GM12878 (cell line): ENCODE data around the genes CYP2C18, SORBS1 and ALDH18A1.

GRCh38 chr10:94683236-94684056 is at the start of gene CYP2C18:
Gene CYP2C18, plus strand, starts transcription at chr10:94683729.
- RAMPAGE, long total RNA: no peak
- RRBS, 2 experiments: no CpG with 5 or more reads among the region's 10 CpGs
CAGE:
- cytosol, long polyA minus RNA: no peak
- cytosol, long polyA plus RNA: no peak
- long polyA plus RNA: no peak
- nucleolus, long total RNA: no peak
- nucleus, long polyA plus RNA: no peak
- nucleus, long total RNA: no peak

GRCh38 chr10:94936872-94937307 is 1.6 kb upstream of the CYP2C9 start:
- RAMPAGE, long total RNA: no peak
- RRBS, 2 experiments: no CpG with 5 or more reads among the region's 2 CpGs
CAGE:
- cytosol, long polyA minus RNA: no peak
- cytosol, long polyA plus RNA: no peak
- long polyA plus RNA: no peak
- nucleolus, long total RNA: no peak
- nucleus, long polyA plus RNA: no peak
- nucleus, long total RNA: no peak

GRCh38 chr10:95066820-95068054 is 2.1 kb downstream of the CYP2C8 start:
- RAMPAGE, long total RNA: no peak
- RRBS, 2 experiments: no CpG with 5 or more reads among the region's 11 CpGs
CAGE:
- cytosol, long polyA minus RNA: no peak
- cytosol, long polyA plus RNA: no peak
- long polyA plus RNA: no peak
- nucleolus, long total RNA: no peak
- nucleus, long polyA plus RNA: no peak
- nucleus, long total RNA: no peak

DNA sequence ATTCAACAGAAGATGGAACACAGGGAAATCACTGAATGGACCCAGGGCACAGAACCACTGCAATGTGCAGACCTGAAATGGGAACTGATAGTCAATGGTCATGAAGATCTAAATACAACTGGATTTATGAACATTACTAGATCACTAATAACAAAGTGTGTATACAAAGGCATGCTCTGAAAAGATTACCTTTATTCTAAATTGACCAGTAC is 1.4 kb upstream of the CYP2C8 start:
- RAMPAGE, long total RNA: no peak
CAGE:
- cytosol, long polyA minus RNA: no peak
- cytosol, long polyA plus RNA: no peak
- long polyA plus RNA: no peak
- nucleolus, long total RNA: no peak
- nucleus, long polyA plus RNA: no peak
- nucleus, long total RNA: no peak

GRCh38 chr10:95277906-95278608 is 12.7 kb downstream of the PDLIM1 start:
- RAMPAGE, long total RNA: no peak
- RRBS, 2 experiments: no CpG with 5 or more reads among the region's 3 CpGs
CAGE:
- cytosol, long polyA minus RNA: no peak
- cytosol, long polyA plus RNA: no peak
- long polyA plus RNA: no peak
- nucleolus, long total RNA: no peak
- nucleus, long polyA plus RNA: no peak
- nucleus, long total RNA: no peak

DNA sequence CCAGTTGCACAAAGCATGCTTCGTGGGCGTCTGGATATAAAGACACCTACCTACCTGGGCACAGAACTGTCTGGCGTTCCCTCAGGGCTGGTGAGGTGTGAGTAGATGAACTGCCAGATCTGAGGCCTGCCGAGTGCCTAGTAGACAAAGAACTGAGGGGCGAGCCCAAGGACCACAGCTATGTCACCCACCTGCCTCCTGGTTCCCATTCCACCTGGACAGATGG is 4.9 kb upstream of the PDLIM1 start:
- RAMPAGE, long total RNA: no peak
- RRBS, 2 experiments: no CpG with 5 or more reads among the region's 5 CpGs
CAGE:
- cytosol, long polyA minus RNA: no peak
- cytosol, long polyA plus RNA: no peak
- long polyA plus RNA: no peak
- nucleolus, long total RNA: no peak
- nucleus, long polyA plus RNA: no peak
- nucleus, long total RNA: no peak

DNA sequence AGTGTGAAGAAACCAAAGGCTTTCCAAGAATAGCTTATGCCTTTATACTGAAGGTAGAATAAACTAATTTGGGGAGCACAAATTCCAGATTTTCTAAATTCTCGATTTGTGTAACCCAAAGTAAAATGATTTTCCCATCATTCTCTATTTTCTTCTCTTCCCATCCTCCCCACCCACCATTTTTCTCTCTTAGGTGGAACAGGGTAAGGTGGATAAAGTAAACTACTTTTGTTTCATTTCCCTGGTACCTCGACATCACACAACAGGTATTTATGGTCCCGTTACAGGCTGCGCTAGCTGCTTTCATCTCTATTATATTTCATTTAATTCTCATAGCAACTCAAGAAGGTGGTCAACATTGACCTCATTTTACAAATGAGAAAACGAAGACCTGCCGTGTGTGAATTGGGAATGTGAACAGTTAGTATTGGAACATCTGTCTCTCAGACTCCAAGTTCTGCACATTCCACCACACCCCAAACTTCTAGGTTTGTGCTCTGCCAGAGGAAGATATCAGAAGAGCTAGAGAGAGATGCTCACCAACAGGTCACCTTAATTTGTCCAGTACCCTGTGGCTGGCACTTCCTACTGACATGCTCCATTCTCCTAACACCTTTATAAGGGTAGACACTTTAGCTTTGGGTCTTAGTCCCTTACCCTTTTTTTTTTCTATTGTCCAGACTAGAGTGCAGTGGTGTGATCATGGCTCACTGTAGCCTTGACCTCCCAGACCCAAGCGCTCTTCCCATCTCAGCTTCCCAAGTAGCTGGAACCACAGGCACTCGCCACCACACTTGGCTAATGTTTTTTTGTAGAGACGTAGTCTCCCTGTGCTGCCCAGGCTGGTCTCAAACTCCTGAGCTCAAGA is 38.0 kb upstream of the PDLIM1 start:
- RAMPAGE, long total RNA: no peak
- RRBS, 2 experiments: no CpG with 5 or more reads among the region's 9 CpGs
CAGE:
- cytosol, long polyA minus RNA: no peak
- cytosol, long polyA plus RNA: no peak
- long polyA plus RNA: no peak
- nucleolus, long total RNA: no peak
- nucleus, long polyA plus RNA: no peak
- nucleus, long total RNA: no peak

DNA sequence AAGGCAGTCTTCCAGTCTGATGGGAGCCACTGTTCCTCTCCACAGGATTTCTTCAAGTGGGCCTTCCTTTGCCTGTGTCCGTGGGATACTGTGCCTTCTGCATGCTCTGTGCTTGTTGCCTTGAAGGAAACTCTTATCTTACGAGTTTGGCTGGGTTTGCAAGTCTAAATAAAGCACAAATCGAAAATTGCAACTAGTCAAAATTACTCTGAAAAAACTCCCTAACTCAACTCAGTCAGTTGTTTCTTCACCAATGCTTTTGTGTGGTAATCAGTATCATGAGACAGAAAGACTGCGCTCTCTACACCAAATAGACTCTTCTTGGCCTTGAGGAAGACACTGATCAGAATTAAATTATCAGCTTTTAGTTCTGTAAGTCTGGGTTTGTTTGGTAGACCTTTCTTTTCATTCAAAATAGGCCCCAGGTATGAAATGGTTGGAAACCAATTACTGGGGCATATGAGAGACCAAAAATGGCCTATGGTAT is 102.1 kb upstream of the PDLIM1 start:
- RAMPAGE, long total RNA: no peak
- RRBS, 2 experiments: no CpG with 5 or more reads among the region's 4 CpGs
CAGE:
- cytosol, long polyA minus RNA: no peak
- cytosol, long polyA plus RNA: no peak
- long polyA plus RNA: no peak
- nucleolus, long total RNA: no peak
- nucleus, long polyA plus RNA: no peak
- nucleus, long total RNA: no peak

DNA sequence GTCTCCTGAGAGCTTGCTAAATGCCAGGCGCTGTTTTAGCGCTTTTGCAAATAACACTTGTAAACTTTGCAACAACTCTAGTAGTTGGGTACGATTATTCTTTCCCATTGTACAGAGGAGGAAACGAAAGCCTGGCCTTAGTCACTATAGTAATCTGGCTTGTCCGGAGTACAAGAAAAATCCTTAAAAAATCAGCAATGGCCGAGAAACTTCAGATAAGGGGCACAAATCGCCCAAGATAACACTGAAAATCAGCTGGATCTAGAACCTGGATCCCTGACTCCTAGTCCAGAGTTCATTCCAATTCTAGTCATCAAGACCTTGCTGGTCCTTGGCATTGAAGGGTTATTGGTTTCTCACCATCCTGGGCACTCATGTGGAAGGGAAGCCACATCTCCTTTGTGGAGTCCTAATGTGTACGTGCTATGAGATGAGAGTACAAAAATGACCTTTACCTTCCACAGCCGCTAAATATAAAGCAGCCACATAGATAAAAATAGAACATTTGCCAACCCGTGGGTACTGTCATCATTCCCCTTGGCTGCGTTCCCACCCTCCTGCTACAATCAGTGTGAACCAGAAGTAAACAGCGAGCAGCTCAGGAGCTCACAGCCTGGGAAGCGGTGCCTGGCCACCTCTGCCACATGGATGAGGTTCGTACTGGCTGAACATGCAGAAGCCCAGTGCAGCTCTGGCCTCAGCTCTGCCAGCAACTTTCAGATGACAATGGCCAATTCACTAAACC is 115.9 kb upstream of the PDLIM1 start:
- RAMPAGE, long total RNA: no peak
- RRBS, 2 experiments: no CpG with 5 or more reads among the region's 14 CpGs
CAGE:
- cytosol, long polyA minus RNA: no peak
- cytosol, long polyA plus RNA: no peak
- long polyA plus RNA: no peak
- nucleolus, long total RNA: no peak
- nucleus, long polyA plus RNA: no peak
- nucleus, long total RNA: no peak

DNA sequence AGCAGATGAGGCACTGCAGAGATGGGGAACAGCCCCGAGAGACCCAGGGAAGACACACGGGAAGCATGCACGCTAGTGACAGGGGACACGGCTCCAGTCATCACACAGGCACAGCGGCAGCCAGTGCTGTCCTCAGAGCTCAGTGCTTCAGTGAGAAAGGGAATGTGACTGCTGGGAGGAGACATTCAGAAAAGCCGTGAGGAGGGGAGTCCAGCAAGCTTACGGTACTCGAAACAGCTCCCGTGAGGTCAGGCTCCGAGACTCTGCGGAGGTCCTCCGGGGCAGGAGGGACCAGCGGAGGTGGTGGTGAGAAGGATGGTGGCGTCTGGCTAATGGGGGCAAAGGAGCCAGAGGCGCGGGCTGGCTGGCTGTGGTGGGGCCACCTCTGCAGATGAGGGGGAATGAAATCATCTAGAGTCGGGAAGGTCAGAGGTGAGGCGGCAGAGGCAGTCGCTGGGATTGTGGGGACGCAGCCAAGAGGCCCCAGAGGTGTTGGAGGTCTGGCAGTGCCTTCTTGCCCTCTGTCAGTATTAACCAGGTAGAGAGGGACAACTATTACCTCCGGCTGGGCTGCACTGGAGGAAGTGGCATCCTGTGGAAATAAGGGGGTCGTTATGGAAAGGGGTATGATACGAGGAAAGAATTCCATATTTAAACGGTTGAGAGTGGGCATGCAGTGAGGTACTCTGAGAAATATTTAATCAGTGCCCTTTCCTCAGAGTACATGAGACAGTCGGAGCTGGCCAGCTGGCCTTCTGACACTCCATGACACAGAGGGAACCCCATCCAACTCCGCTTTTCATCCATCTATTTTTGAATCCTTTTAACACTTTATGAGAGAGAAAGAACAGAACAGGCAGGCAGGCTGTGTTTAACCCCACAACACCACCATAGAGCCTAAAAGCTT is 123.7 kb upstream of the PDLIM1 start:
- RAMPAGE, long total RNA: no peak
- RRBS, 2 experiments: no CpG with 5 or more reads among the region's 26 CpGs
CAGE:
- cytosol, long polyA minus RNA: no peak
- cytosol, long polyA plus RNA: no peak
- long polyA plus RNA: no peak
- nucleolus, long total RNA: no peak
- nucleus, long polyA plus RNA: no peak
- nucleus, long total RNA: no peak

DNA sequence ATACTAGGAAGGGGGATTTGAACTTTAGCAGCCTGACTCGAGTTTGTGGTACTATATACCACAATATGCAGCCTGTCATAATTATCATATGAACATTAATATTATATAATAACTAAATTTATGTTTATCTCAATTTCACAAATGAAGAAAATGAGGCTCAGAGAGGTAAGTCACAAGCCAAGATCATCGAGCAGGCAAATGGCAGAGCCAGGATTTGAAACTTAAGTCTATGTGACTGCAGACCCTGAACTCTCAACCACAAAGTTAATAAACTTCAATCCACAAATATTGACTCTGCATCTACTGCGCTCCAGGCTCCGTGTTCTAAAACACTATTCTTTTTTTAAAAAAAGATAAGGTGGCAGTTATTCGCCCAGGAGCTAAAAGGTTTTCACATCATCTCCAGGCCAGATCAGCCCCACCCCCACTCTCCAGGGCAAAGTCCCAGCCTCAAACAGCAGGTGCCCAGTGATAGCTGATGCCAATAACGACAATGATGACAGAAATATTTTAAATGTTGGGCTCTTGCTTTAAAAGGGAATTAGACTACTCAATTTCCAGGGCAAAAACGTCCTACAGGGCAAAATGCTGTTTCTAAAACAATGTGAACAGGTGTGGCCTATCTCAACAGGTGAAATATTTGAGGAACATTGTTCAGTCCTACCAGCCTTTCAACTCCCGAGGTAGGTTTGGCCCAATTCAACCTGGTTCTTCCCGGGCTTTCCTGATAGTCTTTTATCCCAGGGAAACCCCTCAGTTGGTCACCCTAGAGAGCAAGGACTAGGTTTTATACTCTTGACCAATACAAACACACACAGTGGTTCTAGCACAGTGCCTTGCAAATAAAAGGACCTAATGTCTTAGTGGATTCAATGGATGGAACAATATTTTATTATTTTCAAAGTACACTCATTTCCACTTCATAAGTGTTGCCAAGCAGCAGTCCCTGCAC is 85.2 kb downstream of the SORBS1 start:
- RAMPAGE, long total RNA: no peak
- RRBS, 2 experiments: no CpG with 5 or more reads among the region's 9 CpGs
CAGE:
- cytosol, long polyA minus RNA: no peak
- cytosol, long polyA plus RNA: no peak
- long polyA plus RNA: no peak
- nucleolus, long total RNA: no peak
- nucleus, long polyA plus RNA: no peak
- nucleus, long total RNA: no peak

DNA sequence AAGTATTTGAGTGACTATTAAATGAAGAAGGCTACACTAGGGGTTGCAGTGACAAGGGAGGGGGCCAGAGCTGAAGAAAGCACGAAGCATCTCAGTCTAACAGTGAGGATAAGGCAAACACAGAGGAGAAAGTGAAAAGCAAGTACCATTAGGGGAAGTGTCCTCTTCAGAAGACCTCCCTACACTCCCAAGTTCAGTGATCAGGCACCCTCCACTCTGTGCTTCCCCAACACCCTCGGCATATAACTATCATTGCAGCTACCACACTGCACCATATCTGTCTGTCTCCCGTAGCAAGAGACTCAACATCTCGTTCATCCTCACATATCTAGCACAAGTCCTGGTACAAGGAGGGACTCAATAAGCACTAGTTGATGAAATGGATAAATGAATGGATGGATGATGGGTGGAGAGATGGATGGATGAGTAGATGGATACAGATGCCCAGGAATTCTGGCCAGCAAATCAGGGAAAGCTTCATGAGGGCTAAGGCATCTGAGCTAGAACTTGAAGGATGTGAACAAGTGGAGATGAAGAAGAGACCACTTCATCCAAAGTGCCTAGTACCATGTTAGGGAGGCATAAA is 26.4 kb downstream of the SORBS1 start:
- RAMPAGE, long total RNA: no peak
- RRBS, 2 experiments: no CpG with 5 or more reads among the region's 4 CpGs
CAGE:
- cytosol, long polyA minus RNA: no peak
- cytosol, long polyA plus RNA: no peak
- long polyA plus RNA: no peak
- nucleolus, long total RNA: no peak
- nucleus, long polyA plus RNA: no peak
- nucleus, long total RNA: no peak

DNA sequence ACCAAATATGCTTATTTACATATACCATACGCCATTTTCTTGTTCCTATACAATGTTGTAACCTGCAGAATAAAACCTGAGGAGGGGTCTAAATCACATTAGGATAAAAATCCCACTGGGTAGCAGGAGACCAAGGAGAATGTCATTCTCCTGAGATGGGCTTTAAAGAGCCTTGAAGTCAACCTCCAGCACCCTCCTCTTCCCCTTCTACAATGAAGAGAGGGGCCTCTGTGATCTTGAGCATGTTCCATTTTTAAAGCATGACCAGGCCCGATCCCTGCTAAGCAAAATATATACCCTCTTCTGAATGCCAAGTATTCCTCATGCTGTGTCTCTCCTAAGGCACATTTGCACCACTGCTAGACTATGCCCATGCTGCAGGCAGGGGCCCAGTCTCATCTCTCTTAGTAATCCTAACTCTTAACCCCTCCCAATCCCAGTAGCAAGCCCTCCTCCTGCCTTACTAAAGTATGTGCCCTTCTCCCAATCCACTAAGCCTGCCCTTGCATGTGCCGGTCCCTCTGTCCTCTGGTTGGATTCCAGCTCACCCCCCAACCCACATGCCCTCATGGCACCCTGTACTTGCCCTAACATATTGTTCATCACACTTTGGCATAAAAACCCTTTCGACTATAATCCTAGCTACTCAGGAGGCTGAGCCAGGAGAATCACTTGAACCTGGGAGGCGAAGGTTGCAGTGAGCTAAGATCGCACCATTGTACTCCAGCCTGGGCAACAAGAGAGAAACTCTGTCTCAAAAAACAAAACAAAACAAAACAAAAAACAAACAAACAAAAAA is 18.3 kb downstream of the SORBS1 start:
- RAMPAGE, long total RNA: no peak
- RRBS, 2 experiments: no CpG with 5 or more reads among the region's 6 CpGs
CAGE:
- cytosol, long polyA minus RNA: no peak
- cytosol, long polyA plus RNA: no peak
- long polyA plus RNA: no peak
- nucleolus, long total RNA: no peak
- nucleus, long polyA plus RNA: no peak
- nucleus, long total RNA: no peak

DNA sequence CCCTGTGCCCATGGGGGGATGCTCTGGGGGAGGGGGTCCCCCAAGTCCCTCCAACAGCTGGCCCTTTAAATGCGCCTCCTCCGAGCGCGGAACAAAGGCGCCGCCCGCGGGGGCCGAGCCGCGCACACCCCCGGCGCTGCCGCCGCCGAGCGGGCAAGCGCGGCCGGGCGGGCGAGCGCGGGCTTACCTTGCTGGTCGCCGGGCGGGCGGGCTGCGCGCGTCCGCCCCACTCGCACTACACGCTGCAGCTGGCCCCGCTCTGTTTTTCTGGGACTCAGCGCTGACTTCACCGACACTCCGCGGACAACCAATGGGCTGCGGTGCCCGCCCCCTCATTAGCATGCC is at the start of gene SORBS1:
TSS of gene SORBS1 (minus strand) at position 239 of the 345 bp plus-strand sequence.
- RAMPAGE, long total RNA: no peak
- RRBS, 2 experiments: 2% methylated on average over 7 of the region's 41 CpGs; no CpG with 5 or more reads in 1 of the 2 experiments
CAGE:
- cytosol, long polyA minus RNA: no peak
- cytosol, long polyA plus RNA: no peak
- long polyA plus RNA: no peak
- nucleolus, long total RNA: no peak
- nucleus, long polyA plus RNA: no peak
- nucleus, long total RNA: no peak

- RAMPAGE, long total RNA: no peak
- RRBS, 2 experiments: no CpG with 5 or more reads among the region's 3 CpGs
CAGE:
- cytosol, long polyA minus RNA: no peak
- cytosol, long polyA plus RNA: no peak
- long polyA plus RNA: no peak
- nucleolus, long total RNA: no peak
- nucleus, long polyA plus RNA: no peak
- nucleus, long total RNA: no peak
Observed at GRCh38 chr10:95613300-95613913, 43.1 kb downstream of the ALDH18A1 start.

GRCh38 chr10:95656204-95657139 is at the start of gene ALDH18A1:
Gene ALDH18A1, minus strand, starts transcription at chr10:95656711.
- RAMPAGE, long total RNA: start-site peak on the minus strand at chr10:95656642-95656730, 553 and 301 reads in 2 replicates
- RRBS, 2 experiments: under 1 to 4% methylated on average over 19 to 25 of the region's 86 CpGs
CAGE:
- cytosol, long polyA minus RNA: start-site peak on the minus strand at chr10:95656674-95656685, 110 reads
- cytosol, long polyA plus RNA: start-site peak on the minus strand at chr10:95656651-95656722, 451 and 343 reads in 2 replicates
- long polyA plus RNA: start-site peak on the minus strand at chr10:95656651-95656725, 480 and 554 reads in 2 replicates
- nucleolus, long total RNA: no peak
- nucleus, long polyA plus RNA: start-site peak on the minus strand at chr10:95656630-95656742, 2,063 and 1,633 reads in 2 replicates
- nucleus, long total RNA: no peak

DNA sequence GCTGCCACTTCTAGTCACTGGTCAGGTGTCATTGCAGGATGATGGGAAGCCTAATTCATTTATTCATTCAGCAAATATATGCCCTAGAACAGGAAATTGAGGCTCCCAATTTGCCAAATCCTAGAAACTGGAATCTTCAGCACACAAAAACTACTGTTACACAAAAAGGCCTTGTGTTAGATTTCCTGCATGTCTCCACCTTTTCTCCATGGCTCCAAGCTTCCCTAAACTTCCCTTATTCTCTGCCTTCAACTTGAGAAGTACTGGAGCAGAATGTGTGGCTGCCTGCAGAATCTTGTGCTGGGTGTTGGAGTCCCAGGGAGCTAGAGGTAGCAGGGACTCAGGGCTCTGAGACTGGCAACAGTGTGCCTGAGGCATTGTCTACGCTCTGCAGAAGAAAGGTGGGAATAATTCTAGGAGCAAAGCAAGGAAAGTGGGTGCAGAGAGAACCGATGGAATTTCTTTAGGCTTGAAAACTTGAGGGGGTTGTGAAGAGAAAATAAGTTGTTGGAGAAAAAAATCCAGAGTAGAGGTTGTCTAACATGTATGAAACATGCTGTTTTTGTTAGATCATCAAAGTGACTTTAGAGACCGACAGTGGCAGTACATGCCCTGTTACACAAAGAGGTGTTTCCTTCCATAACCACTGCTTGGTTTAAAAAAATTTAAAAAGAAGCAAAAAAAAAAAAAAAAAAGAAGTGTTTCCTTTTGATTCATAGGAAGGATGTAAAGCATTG is 5.7 kb downstream of the ENTPD1 start:
- RAMPAGE, long total RNA: no peak
- RRBS, 2 experiments: no CpG with 5 or more reads among the region's 3 CpGs
CAGE:
- cytosol, long polyA minus RNA: no peak
- cytosol, long polyA plus RNA: no peak
- long polyA plus RNA: no peak
- nucleolus, long total RNA: no peak
- nucleus, long polyA plus RNA: no peak
- nucleus, long total RNA: no peak

DNA sequence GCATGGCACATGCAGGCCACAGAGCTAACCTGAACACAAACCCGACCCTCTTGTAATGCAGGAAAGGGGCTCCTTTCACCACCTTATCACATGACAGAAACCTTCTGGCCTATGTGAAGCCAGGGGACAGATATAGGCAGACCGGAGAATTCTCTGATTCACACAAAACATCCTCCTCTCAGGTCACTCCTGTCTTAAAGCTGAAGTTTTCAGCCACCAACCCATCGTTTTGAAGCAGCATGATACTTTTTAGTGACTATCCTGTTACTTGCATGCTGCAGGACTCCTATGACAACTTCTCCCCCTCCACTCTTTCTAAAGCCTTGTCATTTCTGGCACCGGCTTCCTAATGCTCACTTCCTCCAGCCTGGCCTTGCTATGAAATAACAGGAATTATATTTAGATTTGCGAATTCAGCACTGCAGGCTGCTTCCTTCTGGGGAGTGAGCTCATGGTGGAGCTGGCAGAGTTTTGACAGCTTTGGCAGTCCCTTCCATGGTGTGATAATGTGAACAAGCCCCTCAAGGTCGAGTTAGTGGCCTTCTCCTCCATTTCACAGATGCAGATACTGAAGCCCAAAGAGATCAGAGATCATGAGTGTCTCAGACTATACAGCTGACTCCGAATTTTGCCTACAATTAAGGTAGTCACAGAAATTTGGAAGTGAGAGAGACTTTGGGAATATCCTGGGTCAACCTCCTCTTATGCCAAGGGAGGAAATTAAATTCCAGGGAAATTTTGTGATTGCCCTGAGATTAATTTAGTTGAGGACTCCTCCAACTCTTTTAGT is 13.4 kb downstream of the BLNK start:
- RAMPAGE, long total RNA: no peak
- RRBS, 2 experiments: no CpG with 5 or more reads among the region's 7 CpGs
CAGE:
- cytosol, long polyA minus RNA: no peak
- cytosol, long polyA plus RNA: no peak
- long polyA plus RNA: no peak
- nucleolus, long total RNA: no peak
- nucleus, long polyA plus RNA: no peak
- nucleus, long total RNA: no peak

DNA sequence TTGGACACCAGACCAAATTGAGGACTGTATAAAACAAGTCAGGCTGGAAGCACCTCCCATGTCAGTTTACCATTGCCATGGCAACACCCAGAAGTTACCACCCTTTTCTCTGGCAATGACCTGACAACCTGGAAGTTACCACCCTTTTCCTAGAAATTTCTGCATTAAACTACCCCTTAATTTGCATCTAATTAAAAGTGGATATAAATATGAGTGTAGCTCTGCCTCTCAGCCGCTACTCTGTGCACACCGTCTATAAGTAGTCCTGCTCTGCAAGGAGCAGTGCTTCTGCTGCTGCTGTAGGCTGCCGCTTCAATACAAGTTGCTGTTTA is 7.9 kb upstream of the BLNK start:
- RAMPAGE, long total RNA: no peak
- RRBS, 2 experiments: no CpG with 5 or more reads among the region's 3 CpGs
CAGE:
- cytosol, long polyA minus RNA: no peak
- cytosol, long polyA plus RNA: no peak
- long polyA plus RNA: no peak
- nucleolus, long total RNA: no peak
- nucleus, long polyA plus RNA: no peak
- nucleus, long total RNA: no peak

- RAMPAGE, long total RNA: no peak
- RRBS, 2 experiments: no CpG with 5 or more reads among the region's 7 CpGs
CAGE:
- cytosol, long polyA minus RNA: no peak
- cytosol, long polyA plus RNA: no peak
- long polyA plus RNA: no peak
- nucleolus, long total RNA: no peak
- nucleus, long polyA plus RNA: no peak
- nucleus, long total RNA: no peak
Observed at GRCh38 chr10:96545825-96546904, 32.4 kb upstream of the TLL2 start.